HEK293 (cell line): ENCODE measurements around the gene TMEM183A.

GRCh38 chr1:202349391-202349609, 801 bp downstream of the PPP1R12B start:
- PRO-cap, result no peak
- RRBS, 2 experiments, result no CpG with 5 or more reads among the region's 4 CpGs

GRCh38 chr1:202709426-202709878, 802 bp downstream of the SYT2 start:
- PRO-cap, result no peak
- RRBS, 2 experiments, result no CpG with 5 or more reads among the region's 18 CpGs

- PRO-cap, result unidirectional peak, minus-strand start at chr1:202767504
- RRBS, 2 experiments, result 100% methylated on average over 2 of the region's 18 CpGs; no CpG with 5 or more reads in 1 of the 2 experiments
Observed at GRCh38 chr1:202766636-202767730, 41.2 kb downstream of the KDM5B start.

- PRO-cap, result no peak
- RRBS, 2 experiments, result no CpG with 5 or more reads among the region's 7 CpGs
Observed at GRCh38 chr1:202858293-202858836, 30.6 kb downstream of the RABIF start.

- PRO-cap, result no peak
- RRBS, 2 experiments, result no CpG with 5 or more reads among the region's 8 CpGs
Observed at GRCh38 chr1:202959010-202960314, 1.4 kb upstream of the ADIPOR1 start.

DNA sequence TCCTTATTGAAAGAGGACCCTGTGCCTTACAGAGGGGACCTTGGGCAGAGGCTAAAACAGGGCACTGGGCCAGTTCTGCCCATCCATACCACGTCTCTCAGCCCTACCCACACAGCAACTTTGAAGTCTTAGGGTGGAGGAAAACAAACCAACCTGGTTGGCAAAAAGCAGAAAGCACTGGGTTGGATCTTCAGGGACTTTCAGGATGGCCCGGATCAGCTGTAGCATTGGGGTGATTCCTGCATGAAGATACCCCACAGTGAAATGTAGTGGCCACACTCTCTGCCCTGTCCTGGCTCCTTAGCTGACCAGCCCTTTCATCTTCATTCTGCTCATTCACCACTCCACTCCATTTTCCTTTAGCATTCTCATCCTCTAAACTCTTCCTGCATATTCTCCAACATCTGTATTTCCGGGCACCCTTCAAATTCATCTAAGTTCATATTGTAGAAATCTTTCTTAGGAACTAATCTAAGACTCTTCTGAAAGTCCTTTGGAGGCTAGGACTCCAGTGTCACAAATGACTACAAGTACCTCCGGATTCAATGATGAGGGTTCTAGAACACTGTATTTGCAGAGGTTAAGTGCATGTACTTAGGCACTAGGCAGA, 3.5 kb downstream of the CYB5R1 start:
- PRO-cap, result no peak
- RRBS, 2 experiments, result 90 to 100% methylated on average over 1 of the region's 4 CpGs

DNA sequence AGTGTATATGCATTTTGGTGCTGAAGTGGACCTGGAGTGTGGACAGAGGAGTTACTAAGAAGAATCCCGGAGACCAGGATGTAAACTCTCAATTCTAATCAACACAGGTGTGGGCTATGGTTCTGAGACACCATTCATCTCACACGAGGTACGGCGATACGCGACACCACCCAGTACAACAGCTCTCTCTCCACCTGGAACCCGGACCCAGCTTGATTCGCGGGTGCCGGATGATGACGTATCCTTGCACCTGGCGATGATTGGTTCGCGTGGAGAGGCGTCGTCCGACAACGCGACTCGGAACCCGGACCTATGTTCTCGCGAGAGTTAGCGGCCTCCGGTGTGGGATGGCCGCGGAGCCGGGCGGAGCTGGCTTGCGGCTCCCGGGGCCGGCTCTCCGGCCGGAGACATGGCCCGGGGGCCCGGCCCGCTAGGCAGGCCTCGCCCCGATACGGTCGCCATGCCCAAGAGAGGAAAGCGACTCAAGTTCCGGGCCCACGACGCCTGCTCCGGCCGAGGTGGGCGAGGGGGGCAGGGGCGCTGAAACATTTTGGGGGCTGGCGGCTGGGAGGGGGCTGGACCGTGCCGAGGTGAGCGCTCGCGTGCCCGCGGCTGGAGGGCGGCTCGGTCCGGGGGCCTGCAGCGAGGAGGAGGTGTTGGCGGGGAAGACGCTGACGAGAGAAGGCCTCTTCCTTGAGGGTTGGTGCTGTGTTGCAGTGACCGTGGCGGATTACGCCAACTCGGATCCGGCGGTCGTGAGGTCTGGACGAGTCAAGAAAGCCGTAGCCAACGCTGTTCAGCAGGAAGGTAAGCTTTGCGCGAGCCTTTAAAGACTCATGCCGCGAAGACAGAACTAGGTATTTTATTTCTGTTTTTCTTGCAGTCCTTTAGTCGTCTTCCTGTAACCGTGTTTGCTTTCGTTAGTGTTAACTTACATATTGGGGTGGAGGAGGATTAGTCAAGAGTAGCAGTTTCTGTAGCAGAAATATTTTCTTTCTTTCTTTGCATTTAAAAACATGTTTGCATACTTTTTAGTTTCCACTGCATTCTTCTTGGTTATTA, at the start of gene TMEM183A:
TMEM183A (plus strand) TSS at position 318 of the 1,062 bp plus-strand sequence.
- PRO-cap, result bidirectional peak, plus-strand start at position 336 of the sequence, minus-strand start at position 214 of the sequence; bidirectional peak, plus-strand start at position 738 of the sequence, minus-strand start at position 764 of the sequence
- RRBS, 2 experiments, result under 1 to 1% methylated on average over 10 to 14 of the region's 81 CpGs

- PRO-cap, result no peak
- RRBS, 2 experiments, result no CpG with 5 or more reads among the region's 8 CpGs
Observed at GRCh38 chr1:203035470-203036079, 9.3 kb downstream of the PPFIA4 start.

- PRO-cap, result bidirectional peak, plus-strand start at chr1:203128273, minus-strand start at chr1:203128204; bidirectional peak, plus-strand start at chr1:203128478, minus-strand start at chr1:203128375
- RRBS, 2 experiments, result 3 to 6% methylated on average over 12 to 13 of the region's 42 CpGs
Observed at GRCh38 chr1:203127987-203128877, 706 bp downstream of the ADORA1 start.

DNA sequence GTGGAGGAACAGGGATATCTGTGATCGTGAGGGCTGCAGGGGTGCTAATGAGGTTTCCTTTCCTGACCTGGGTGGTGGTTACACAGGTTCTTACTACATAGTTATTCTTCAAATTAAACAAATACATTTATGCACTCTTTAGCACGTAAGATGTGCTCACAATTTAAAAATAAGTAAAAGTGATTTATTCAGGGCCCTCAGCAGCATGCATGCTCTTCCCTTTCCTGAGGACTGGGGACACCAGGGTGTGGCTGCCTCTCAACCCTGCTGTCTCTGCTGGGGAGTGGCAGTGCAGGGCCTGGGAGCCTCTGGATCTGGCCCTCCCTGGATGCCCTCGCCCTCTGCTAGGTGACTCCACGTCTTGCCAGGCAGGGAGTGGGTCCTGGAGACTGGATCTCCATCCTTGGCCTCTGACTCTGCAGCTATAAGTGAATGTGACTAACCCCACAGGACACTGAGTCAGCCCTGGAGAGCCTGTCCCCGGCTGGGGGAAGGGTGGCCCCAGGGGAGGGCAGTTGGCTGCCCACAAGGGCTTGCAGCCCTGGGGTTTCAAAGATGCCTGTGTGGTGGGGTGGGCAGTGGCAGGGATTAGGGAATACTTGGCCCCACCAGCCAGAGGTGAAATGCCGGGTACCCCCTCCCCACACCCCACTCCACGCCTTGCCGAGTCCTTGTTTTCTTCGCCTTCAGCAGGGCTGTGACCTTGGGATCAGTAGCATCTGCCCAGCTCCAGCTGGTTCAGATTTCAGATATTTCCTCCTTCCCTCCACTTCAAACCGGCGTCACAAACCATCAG, 1.8 kb upstream of the MYBPH start:
- PRO-cap, result no peak
- RRBS, 2 experiments, result no CpG with 5 or more reads among the region's 11 CpGs

- PRO-cap, result no peak
- RRBS, 2 experiments, result no CpG with 5 or more reads among the region's 7 CpGs
Observed at GRCh38 chr1:203273909-203274364, 31.4 kb upstream of the BTG2 start.

GRCh38 chr1:203300035-203300469, 5.3 kb upstream of the BTG2 start:
- PRO-cap, result no peak
- RRBS, 2 experiments, result no CpG with 5 or more reads among the region's 3 CpGs

DNA sequence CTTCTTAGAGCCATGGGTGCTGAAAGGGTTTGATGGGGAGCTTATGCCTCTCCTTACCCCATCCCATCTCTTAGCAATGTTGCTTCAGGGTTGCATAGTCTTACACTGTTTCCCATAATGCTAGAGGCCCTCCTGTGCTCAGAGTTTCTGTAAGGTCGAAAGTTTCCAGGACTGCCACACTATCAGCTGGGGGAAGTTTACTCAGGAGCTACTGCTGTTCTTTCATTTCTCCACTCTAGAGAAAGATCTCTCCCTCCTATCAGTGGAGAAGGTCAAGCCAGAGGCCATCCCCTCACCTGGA, 777 bp downstream of the FMOD start:
- PRO-cap, result no peak
- RRBS, 2 experiments, result no CpG with 5 or more reads among the region's 1 CpG

DNA sequence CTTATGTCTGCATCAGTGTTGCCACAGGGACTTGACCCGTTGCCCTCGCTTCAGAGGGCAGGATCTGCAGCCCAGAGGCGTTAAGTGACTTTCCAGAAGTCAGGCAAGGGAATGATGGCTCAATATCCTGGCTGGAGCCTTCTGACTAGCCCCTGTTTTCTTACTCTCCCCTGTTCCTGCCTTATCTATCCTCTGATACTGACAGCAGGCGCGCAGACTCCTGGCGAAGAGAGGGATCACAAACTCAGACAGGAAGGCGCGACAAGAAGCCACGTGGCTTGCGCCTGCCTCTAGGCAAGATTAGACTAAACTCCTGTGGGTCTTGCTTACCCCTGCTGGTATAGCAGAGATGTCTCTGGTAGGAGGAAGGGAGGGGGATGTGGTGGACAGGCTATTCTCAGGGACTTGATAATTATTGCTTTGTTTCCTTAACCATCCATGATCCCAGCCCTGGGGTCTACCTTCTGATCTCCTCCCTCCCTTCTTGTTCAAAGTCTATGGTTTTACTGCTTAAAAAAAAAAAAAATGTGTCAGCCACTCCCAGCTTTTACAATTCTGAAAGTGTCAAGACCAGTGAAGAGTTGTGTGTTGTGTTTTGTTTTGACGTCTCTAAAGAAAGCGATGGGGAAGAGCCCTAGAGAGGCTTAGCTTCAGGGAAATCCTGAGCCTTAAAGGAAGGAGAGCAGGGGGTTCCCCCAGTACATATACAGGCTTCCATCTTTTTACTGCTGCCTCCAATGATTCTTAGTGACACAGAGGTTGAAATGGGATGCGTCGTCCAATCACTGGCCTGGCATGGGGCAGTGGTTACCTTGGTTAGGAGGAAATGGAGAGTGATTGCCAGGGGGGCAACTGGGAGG, 13.7 kb upstream of the FMOD start:
- PRO-cap, result no peak
- RRBS, 2 experiments, result no CpG with 5 or more reads among the region's 14 CpGs

DNA sequence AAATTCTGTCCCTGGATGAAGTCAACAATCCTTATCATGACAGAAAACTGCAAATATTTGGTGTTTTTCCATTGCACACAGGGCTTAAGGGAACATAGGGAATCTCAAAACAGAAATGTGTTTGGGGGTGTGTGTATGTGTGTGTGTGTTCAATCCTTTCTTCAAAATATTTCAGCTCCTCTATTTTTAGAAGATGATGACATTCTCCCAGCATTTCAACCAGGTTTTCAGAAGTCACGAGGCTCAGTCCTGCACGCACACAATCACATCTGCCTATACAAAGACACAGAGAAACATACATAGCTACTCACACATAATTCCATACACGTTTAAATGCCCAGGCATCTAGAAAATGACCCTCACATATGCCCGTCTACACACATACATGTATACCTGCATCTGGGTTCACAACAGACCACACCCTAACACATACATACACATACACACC, 28.0 kb upstream of the FMOD start:
- PRO-cap, result no peak
- RRBS, 2 experiments, result no CpG with 5 or more reads among the region's 4 CpGs

GRCh38 chr1:203407291-203407861, 56.5 kb upstream of the FMOD start:
- PRO-cap, result no peak
- RRBS, 2 experiments, result no CpG with 5 or more reads among the region's 2 CpGs

- PRO-cap, result no peak
- RRBS, 2 experiments, result 94 to 98% methylated on average over 3 of the region's 14 CpGs
Observed at GRCh38 chr1:203486779-203487210, 7.2 kb upstream of the OPTC start.

DNA sequence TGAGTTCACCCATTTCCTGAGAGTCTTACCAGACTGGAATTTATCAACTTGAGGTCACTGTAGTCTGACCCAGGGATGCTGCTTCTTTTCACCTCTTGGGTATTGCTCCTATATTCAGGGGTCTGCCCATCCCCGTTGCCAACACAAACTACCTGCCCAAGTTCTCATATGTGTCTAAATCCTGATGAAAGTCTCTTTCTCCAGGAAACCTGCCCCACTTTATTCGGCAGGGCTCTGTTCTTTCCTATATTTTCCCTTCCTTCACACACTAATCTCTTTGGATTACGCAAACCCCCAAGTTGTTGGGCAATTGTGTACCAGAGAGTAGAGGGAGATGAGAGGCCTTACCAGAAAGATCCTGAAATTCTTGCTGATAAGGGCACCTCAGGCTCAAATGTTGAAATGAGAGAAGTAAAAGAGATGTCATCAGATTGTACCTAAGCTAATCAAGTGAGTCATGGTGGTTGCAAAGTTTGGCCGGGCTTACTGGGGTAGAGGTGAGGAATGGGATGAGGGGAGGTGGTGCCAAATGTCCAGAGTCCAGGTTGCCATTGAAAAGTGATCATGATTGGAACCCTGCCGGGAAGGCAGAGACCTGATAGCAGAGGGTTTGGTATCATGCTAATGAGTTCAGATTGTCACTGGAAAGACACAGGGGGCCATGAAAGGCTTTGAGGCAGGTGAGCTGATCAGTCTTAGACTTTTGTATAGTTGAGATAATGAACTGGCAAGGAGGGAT, 43.0 kb downstream of the OPTC start:
- PRO-cap, result no peak
- RRBS, 2 experiments, result 9 to 22% methylated on average over 2 of the region's 5 CpGs

DNA sequence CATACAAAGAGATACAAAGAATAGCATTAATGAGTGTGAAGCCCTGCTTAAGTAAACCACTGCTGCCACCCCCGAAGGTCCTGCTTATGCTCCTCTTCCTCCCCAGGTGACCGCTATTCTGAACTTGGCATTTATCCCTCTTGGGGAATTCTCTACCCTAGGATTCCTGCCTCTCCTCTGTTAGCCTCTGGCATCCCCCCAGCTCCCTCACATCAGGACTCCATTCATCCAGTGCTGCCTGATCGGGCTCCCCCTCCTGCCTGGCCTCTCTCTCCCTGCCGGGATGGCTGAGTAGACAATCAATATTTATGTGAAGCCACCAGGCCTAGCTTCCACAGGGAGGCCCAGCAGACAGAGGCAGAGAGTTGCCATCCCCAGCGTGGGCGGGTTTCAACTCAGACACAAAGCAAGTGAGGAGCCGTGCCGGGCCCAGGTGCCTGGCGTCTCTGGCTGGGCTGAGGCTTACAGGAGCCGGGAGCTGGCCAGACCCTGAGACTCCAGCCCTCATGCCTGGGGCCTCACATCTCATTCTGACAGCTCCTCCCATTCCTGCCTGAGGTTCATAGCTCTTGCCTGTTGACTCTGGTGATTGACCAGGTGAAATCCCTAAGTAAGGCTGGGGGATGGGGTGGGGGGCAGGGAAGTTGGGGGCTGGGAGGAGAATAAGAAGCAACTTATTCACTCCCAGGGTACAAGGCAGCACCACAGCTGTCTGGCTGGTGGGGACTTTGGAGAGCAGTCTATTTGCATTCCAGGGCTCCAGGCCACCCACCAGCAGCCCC, 34.5 kb upstream of the ATP2B4 start:
- PRO-cap, result no peak
- RRBS, 2 experiments, result 13 to 14% methylated on average over 3 of the region's 10 CpGs

DNA sequence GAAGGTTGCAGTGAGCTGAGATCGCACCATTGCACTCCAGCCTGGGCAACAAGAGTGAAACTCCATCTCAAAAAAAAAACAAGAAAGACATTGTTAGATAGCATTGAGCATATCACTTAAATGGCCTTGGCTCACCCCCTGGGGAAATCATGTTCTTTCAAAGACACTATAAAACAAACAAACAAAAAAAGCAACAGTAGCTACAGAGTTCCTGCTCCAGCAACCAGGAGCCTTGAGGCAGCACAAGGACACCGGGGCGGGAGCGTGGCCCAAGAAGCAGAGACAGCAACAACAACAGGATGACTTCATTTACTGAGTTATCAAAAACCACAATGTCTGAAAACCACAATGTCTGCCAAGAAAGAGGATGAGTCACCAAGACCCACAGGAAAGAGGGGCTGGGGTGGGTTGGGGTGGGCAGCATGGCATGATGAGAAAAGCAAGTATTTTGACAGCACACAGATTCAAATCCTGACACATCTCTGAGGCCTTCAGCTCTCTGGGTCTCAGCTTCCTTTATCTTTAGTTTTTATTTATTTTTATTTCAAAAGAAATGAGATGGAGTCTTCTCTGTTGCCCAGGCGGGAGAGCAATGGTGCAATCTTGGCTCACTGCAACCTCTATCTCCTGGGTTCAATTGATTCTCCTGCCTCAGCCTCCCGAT, 19.4 kb upstream of the ATP2B4 start:
- PRO-cap, result no peak
- RRBS, 2 experiments, result no CpG with 5 or more reads among the region's 6 CpGs